PFSK-1 (cell line): ENCODE results near the genes CEACAM7, RPS19, POU2F2 and TMEM145.

- RRBS: no CpG with 5 or more reads among the region's 1 CpG
Observed at GRCh38 chr19:41298646-41298880, 11.4 kb upstream of the CCDC97 start.

DNA sequence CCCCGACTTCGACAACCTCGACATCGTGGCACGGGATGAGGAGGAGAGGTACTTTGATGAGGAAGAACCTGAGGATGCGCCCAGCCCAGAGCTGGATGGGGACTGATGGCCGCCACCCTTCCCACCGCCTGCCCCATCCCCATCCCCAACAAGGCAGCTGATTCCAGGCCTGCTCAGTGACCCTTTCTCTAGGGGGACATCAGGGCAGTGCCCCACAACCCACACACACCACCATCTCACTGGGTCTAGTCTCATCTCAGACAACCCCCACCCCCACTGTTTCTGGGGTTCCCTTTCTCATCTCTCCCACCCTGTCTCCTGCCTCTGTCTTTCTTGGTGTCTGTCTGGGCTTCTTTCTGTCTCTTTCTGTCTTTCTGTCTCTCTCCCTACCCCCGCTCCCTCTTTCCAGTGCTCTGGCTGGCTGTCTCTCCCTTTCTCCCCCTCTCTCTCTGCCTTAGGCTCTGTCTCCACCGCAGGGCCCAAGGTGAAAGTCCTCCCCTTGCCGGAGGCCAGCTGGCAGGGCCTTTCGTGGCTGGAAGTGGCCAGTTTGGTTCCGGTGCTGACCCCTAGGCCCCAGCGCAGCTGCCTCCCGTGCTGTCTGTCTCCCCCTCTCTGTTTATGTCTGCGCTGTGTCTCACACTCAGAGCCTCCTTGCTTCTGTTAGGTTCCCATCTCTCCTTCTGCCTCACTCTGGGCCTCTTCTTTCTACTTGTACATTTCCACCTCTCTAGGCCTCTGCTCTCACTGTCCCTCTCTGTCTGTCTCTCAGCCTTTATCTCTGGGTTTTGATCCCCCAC is 12.8 kb downstream of the CCDC97 start:
- RRBS: 3% methylated on average over 3 of the region's 16 CpGs

DNA sequence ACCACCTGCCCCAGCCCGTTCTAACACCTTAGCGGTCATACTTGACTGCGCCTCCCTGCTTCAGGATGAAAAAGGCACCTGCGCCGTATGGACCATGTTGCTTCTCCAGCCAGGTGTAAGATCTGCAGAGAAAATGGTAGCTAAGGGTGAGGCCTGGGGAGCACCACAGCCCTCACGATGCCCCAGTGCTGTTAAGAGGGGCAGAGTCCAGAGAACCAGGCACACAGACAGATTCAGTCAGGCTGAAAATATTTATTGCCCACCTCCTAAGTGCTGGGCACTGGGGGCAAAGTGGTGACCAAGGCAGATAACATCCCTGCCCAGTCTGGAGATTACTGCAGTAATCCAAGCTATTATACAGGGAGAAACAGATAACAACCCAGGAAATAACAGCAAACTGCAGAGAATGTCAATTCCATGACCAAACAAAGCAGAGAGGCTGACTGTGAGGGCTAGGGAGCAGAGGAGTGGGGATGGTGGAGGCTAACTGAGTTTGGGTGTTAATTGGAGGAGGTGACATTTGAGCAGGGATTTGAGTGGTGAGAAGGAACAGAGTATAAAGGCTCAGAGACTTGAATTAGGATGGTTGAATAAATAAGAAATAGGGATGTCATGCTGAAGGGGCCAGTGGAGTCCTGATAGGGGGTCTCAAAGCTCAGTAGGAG is 3.2 kb downstream of the DMAC2 start:
- RRBS: no CpG with 5 or more reads among the region's 6 CpGs

DNA sequence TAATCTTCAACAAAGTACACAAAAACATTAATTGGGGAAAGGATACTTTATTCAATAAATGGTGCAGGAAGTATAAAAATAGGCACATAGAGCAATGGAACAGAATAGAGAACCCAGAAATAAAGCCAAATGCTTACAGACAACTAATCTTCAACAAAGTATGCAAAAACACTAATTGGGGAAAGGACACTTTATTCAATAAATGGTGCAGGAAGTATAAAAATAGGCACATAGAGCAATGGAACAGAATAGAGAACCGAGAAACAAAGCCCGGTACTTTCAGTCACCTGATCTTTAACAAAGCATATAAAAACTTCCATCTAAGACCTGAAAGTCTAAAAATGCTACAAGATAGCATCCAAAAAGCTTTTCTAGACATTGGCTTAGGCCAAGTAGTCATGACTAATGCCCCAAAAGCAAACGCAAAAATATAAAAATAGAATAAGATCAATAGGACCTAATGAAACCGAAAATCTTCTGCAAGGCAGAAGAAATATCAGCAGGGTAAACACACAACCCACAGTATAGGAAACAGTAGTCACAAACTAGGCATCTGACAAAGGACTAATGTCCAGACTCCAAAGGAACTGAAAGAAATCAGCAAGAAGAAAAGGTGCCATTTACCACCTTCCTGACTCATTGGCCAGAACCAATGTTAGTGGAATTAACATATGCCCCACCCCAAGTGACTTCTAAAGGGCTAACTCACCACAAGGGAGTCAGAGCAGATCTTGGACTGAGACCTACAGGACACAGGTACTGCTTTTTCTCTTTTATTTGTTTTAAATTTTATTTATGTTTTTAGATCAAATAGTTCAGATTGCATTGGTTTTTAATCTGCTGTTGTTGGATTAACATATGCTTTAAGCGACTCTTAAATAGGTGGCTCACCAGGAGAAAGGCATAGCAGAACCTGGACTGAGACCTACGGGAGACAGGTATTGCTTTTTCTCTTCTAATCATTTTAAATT is 40.8 kb upstream of the CEACAM21 start:
- RRBS: no CpG with 5 or more reads among the region's 6 CpGs

GRCh38 chr19:41687938-41688688 is at the start of gene CEACAM7:
Gene CEACAM7, minus strand, starts transcription at chr19:41688270.
- RRBS: no CpG with 5 or more reads among the region's 2 CpGs

- RRBS: no CpG with 5 or more reads among the region's 6 CpGs
Observed at GRCh38 chr19:41784265-41784932, 12.0 kb upstream of the CEACAM3 start.

- RRBS: no CpG with 5 or more reads among the region's 10 CpGs
Observed at GRCh38 chr19:41792269-41793023, 3.9 kb upstream of the CEACAM3 start.

- RRBS: under 1% methylated on average over 13 of the region's 73 CpGs
Observed at GRCh38 chr19:41859283-41860365, at the start of gene RPS19. Gene RPS19, plus strand, starts transcription at chr19:41860255.

DNA sequence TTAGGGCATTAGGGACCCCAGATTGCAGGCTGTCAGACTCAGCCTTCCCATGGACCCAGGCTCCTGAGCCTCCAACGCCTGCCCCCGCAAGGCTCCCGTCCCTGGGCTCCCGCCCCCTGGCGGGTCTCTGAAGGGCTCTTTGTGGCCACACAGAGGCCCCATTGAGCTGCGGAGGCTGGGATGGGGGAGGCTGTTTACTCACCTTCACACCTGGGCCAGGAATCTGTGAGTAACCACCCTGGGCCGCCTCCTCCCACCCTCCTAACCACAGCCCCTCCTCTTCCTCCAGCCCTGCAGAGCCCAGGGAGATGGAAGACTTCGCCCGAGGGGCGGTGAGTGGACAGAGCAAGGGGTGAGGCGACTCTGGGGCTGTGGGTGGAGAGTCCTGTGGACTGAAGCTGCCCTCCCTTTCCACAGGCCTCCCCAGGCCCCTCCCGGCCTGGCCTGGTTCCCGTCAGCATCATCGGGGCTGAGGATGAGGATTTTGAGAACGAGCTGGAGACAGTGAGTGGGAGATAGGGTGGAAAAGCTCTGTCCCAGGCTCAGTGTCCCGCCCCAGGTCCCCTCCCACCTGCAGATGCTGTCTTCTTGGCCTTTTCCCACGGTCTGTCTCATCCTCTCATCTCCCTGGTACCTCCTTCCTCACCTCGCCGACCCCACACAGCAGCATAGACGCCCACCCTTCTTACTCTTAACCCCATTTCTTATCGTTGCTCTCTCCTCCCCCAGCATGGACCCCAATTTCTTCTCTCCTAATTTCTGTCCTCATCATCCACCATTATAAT is 5.0 kb downstream of the ARHGEF1 start:
- RRBS: no CpG with 5 or more reads among the region's 21 CpGs

DNA sequence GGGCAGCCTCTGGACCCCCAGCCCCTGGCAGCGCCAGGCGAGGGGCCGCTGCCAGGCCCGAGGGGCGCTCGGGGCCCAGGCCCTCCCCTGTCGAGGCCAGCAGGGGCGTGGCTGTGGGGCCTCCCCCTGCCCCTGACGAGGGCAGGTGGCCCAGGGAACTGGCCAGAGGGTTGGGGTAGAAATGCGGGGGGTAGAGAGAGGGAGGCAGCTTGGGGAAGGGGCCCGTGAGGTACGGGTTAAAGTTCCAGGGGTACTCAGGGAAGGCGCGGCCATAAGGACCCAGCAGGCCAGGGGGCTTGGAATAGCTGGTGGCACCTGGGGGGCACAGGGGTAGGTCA is 19.9 kb downstream of the ERFL start:
- RRBS: no CpG with 5 or more reads among the region's 14 CpGs

DNA sequence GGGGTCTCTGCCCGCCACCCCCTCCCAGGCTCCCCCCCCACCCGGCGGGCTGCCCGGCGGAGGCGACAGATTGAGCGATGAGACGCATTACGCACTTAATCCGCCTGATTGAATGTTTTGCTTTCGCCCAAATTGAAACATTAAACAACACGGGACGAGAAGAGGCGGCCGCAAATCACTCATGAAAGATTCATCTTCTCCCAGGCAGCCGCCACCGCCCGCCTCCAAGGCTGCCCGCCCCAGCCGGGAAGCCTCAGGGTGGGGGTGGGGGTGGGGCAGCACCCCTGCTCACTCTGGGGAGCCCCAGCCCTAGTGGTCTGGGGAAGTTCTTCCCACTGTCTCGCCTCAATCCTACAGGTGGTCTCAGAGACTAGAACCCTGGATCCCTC is 7.6 kb upstream of the ERFL start:
- RRBS: 5% methylated on average over 2 of the region's 21 CpGs

DNA sequence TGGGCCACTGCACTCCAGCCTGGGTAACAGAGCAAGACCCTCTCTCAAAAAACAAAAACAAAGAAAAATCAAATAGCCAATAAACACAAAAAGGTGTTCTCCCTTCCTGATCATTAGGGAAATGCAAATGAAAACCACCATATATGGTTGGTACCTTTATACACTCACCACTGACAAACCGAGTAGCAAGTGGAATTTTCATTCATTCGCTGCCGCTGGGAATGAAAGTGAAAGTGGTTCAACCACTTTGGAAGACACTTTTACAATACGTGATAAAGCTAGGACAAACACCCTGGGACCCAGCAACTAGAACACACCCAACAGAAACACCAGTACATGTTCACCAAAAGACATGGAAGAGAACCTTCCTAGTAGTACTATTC is 21.0 kb downstream of the GRIK5 start:
- RRBS: no CpG with 5 or more reads among the region's 4 CpGs

- RRBS: 94% methylated on average over 1 of the region's 55 CpGs
Observed at GRCh38 chr19:42074701-42075938, 846 bp upstream of the ZNF574 start.

- RRBS: 35% methylated on average over 6 of the region's 19 CpGs
Observed at GRCh38 chr19:42132202-42132972, at the start of gene POU2F2. Gene POU2F2, minus strand, starts transcription at chr19:42132446.

- RRBS: no CpG with 5 or more reads among the region's 8 CpGs
Observed at GRCh38 chr19:42179434-42179633, 38.1 kb downstream of the DEDD2 start.

- RRBS: no CpG with 5 or more reads among the region's 8 CpGs
Observed at GRCh38 chr19:42203380-42203733, 14.1 kb downstream of the DEDD2 start.

GRCh38 chr19:42209518-42209963 is 7.9 kb downstream of the DEDD2 start:
- RRBS: no CpG with 5 or more reads among the region's 14 CpGs

- RRBS: no CpG with 5 or more reads among the region's 3 CpGs
Observed at GRCh38 chr19:42252955-42253104, 2.1 kb downstream of the ERF start.

GRCh38 chr19:42291114-42291871 is 10.6 kb upstream of the PRR19 start:
- RRBS: 82% methylated on average over 10 of the region's 17 CpGs

GRCh38 chr19:42313020-42314058 is at the start of gene TMEM145:
Gene TMEM145, plus strand, starts transcription at chr19:42313309.
- RRBS: under 1% methylated on average over 36 of the region's 77 CpGs